PC-3 (cell line): ENCODE data around the genes UQCRC1, P4HTM, LAMB2, KLHDC8B and USP4.

GRCh38 chr3:48420513-48421136 is 9.3 kb downstream of the PLXNB1 start:
- RAMPAGE, long total RNA = no peak

DNA sequence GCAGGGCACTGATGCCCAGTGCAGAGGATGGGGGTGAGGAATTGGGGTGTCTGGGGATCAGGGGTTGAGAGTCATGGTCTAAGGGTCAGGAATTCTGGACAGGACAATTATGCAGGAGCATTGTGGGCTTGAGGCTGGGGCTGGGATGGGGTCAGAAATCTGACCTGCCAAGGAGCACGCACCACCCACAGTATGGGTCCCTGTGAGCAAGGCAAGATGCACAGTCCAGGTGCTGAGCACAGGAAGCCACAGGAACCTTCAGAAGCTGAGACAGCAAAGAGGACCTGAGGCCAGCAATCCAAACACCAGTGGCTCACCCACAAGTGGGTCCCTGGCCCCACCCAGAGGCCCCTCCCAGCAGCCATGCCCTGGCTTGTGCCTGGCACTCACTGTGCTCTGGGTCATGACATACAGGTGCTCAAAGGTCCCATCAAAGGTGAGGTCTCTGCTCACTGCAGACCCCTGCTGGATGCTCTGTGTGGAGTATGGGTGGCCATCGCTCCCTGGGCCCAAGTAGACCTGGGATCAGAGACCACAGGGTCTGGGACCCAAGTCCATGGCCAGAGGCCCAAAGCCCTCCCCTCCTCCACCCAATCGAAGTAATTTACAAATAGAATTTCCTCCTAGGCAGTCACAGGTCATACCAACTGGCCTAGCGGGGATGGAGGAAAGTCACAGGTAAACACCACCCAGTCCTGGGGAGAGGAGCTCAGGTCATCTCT is 7.8 kb downstream of the PLXNB1 start:
- RAMPAGE, long total RNA = no peak

DNA sequence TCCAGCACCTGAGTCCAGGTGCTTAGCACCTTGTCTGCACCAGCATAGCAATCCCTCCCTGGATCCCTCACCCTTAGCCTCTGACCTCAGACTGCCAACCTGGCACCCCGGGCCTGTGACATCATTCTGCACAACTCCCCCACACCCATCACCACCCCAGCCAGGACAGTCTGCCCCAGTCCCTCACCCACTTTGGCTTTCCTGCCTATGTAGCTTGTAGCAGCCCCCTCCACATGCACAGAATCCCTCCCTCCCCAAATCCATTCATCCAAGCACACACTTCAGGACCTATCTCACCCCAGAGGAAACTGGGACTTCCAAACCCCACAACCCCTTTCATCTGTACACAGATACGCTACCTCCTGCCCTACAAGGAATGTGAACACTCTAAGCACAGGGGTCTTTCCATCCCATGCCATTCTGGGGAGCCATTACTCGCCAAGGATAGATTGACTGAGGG is 905 bp upstream of the PLXNB1 start:
- RAMPAGE, long total RNA = no peak

- RAMPAGE, long total RNA = no peak
These were observed 1.8 kb downstream of the TREX1 start for GRCh38 chr3:48467691-48468310.

DNA sequence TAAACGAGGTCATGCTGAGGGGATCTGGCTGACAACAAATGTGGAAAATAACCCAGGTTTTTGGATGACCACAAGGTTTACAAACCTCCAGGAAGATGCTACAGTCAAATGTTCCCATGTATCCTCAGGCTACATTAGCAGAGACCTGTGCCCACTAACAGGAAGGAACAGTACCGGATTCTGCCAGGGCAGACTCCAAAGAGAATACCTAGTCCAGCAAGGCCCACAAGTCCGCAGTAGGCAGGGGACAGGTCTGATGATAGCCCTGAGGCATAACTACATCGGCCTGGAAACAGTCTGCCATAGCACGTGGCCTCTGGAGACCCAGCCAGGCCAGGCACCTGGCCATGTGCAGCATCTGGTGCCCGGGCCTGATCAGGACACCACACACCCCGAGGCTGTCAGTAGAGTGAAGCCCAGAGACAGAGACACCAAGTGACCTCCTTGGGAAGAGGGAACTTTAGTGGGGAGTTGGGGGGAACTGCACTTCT is 1.4 kb downstream of the SHISA5 start:
- RAMPAGE, long total RNA = no peak

- RAMPAGE, long total RNA = no peak
These were observed 2.0 kb upstream of the COL7A1 start for GRCh38 chr3:48596950-48597699.

GRCh38 chr3:48598617-48599631 is 3.8 kb upstream of the COL7A1 start:
- RAMPAGE, long total RNA = no peak

DNA sequence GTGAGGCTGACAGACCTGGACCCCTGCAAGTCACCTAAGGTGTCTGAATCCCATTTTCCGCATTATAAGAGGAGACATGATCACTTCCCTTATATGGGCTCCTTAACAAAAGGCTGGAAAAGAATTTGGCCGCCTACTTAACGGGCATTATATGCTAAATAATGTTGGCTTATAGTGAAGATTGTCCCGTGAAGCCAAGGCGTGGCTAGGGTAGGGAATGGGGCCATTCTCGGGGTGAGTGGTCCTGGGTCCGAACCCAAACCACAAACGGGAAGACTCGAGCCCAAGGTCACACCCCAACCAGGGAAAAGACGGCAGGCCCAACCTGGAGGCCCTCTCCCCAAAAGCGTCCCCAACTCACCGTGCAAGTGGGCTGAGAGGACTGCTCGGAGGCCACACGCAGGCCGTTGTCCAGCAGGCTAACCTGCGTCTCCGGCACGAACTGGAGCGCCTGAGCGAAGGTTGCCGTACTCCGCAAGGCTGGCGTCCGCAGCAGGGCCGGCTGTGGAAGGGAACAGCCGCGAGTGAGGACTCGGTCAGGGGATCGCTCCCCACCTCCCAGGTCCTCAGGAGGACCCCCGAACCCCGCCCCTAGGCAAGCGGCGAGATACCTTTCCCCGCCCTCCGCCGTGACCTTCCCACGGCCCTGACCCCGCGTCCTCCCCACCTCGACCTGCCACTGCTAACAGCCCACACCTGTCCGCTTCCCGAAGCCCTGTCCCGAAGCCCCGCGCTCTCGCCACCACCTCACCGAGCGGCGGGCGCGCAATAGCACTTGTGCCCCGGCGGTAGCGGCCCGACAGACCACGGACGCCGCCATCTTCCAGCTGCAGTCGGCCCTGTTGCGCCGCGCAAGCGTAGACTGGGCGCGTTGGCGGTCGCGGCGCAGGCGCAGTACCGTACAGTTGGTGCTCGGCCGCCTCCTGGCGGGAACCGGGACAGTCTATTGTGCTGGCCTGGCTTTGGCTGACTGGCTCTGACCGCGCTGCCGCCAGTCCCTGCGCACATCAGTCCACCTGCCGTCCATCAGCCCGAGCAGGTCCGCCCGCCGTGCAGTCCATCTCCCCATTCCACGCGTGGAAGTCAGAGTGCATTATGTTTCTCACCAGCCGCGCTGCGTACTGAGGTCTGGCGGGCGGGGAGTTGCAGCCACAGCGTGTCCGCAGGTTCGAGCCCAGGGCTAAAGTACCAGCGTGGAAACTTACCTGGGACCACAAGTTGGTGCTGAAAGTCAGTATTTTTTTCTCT is at the start of gene UQCRC1:
Gene UQCRC1, minus strand, starts transcription at position 846 of the 1,248 bp plus-strand sequence.
- RAMPAGE, long total RNA = start-site peak on the minus strand centred at position 840 of the sequence, 24 bp wide, 821 and 1,293 reads in 2 replicates

- RAMPAGE, long total RNA = no peak
These were observed 33.8 kb downstream of the ARIH2 start for GRCh38 chr3:48952302-48952897.

GRCh38 chr3:48989995-48991134 is at the start of gene P4HTM:
P4HTM (plus strand) TSS chr3:48990241.
- RAMPAGE, long total RNA = no peak

GRCh38 chr3:49014807-49015681 is 3.3 kb downstream of the DALRD3 start:
- RAMPAGE, long total RNA = no peak

DNA sequence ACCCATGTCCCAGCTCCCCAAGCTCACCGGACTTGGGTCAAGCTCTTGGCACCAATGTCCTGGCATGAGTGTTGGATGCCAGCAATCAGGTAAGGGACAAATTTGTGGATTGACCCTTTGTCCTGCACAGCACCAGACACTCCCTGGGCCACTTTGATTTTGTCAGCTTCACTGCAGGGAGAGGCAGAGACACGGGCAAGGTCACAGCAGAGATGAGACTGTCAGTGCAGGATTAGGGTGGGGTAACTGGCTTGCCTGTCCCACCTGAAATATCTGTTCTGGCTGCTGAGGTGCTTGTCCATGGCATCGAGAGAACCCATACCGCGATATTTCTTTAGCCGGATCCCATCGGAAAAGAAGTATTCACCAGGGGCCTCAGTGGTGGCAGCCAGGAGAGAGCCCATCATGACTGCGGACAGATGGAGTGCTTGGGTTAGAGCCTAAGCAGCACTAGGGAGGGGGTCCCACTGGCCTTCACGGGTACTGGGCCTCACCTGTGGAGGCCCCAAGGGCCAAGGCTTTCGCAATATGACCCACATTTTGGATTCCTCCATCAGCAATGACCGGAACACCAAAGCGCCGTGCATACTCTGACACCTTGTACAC is 2.8 kb downstream of the NDUFAF3 start:
- RAMPAGE, long total RNA = no peak

- RAMPAGE, long total RNA = no peak
These were observed 17.8 kb downstream of the QRICH1 start for GRCh38 chr3:49076020-49076559.

DNA sequence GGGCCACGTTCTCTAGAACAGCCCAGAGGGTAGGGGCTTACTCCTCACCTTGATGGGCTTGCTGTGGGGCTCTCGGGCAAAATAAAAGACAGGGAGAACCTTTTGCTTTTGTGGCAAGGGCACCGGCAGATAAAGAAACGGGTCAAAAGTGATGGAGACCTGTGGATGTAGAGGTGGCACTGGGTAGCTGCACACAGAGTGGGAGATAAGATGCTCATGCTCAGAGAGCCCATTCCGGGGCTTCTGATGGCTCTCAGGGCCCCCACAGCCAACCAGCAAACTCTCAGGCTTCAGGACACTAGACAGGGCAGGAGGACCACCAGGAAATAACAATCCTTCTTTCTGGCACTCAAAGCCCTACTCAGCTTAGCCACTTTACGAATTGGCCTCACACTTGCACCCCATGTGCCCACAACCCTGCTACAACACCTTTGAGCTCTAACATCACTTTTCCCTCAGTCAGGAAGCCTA is 6.5 kb downstream of the USP19 start:
- RAMPAGE, long total RNA = no peak

DNA sequence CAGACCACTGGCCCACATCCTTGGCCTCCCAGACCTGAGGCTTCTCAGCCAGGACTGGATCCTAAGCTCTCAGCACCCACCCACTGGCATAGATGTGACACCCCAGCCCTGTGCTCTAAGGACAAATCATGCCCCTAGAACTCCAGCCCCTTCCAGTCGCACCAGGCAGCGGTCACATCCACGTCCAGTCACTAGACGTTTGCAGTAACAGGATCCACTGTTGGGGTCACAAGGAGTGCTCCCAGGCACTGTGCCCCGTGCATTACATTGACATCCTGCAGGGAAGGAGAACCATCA is 3.5 kb downstream of the LAMB2 start:
- RAMPAGE, long total RNA = no peak

DNA sequence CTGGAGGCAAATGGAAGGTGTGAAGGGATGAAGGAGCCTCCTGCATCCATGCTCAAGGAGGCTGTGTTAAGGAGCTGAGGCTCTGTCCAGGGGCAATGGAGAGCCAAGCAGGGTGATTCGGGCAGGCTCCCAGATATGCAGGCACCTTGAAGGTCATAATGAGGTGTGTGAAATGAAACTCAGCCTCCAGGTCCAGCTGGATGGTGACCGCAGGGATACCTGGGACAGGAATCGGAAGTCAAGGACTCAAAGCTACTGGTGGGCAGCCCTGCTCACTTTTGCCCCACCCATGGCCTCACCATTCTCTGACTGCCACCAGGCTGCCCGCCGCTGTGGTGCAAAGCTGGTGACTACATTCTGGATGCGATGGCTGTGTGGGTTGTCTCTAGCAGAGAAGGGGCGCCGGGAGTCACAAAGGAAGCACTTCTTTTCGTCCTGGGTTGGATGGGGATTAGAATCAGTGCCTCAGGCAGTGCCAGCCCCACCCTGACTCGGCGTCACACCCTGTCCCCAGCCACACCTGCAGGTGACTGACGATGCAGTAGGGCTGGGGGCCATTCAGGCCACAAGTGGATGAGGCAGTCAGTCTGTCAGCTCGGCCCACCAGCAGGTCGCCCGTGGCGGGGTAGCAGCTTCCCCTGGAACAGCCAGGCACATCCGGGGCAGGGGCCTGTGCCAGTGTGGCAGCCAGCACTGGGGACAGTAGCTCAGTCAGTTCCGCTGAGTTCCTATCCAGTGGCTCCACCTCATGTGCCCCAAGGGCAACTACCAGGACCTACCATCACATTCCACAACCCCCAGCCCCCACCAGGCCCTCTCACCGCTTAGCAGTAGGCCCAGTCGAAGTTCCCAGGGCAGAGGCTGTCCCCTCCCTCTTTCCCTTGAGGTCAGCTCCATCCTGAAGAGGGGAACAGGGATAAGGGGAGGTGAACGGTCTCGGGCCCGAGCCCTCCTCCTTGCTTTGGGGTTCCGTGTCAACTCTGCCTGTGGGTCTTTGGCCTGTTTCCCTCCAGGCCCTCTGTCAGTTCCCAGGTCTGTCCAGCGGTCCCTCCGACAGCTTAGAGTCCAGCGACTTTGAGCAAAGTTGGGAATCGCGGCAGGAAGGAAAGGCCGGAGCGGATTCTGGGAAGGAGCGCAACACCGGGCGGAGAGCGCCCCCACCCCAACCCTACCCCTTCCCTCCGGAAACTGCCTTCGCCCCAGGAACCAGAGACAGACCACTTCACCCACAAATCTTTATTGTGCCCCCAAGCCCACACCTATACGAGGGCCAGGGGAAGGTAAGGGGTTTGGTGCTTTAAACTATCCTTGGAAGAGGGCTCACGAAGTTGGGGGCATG is at the start of gene LAMB2:
Gene LAMB2, minus strand, starts transcription at position 1,080 of the 1,339 bp plus-strand sequence.
- RAMPAGE, long total RNA = start-site peak on the minus strand centred at position 1,066 of the sequence, 71 bp wide, 120 and 68 reads in 2 replicates

DNA sequence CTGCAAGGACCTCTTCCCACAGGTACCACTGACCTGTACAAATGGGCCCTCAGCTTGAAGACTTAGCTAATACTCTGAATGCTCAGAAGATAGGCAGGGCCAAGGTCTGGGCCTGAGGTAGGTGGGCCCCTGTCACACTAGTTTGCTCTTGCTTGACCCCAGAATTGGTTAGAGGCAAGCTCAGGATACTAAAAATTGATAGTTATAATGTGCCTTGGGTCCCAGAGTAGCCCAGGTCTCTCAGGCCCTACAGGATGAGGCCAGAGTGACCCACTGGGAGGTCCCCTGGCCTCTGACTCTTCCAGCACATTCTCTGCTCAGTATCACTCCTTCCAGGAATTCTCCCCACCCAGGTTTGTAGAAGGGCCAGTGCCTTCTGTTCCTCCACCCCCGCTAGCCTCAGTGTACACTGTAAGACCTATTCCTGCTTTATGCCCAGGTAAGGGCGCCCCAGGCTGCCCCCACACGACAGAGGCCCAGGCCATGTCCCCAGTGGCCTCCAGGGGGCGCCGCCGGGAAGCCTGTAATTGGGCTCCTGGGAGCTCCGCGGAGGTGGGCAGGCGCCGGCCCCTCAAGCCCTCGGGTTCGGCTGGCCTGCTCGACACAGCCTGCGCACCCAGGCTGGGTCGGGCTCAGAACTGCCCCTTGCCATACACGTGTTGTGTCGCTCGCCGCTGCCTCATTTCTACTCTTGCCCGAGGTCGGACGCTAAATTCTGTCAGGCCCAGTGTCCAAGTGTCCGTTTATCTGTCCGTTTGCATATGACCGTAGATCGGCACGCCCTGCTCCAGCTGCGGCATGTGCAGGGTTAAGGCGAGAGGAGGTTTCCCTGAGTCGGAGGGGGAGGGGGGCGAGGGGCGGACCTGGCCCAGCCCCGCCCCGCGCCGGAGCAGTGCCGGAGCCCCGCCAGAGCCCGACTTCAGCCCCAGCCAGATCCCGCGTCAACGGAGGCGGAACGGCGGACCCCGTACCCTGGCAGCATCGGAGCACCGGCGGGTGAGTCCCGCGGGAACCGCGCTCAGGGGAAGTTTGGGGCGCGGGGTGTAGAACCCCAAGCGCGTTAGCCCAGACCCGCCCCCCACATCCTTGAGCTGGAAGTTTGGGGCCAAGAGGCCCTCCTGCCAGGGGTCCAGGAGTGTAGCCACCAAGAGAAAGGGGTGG is at the start of gene KLHDC8B:
Gene KLHDC8B, plus strand, starts transcription at position 909 of the 1,161 bp plus-strand sequence.
- RAMPAGE, long total RNA = no peak

- RAMPAGE, long total RNA = no peak
These were observed 352 bp upstream of the IHO1 start for GRCh38 chr3:49198903-49199388.

DNA sequence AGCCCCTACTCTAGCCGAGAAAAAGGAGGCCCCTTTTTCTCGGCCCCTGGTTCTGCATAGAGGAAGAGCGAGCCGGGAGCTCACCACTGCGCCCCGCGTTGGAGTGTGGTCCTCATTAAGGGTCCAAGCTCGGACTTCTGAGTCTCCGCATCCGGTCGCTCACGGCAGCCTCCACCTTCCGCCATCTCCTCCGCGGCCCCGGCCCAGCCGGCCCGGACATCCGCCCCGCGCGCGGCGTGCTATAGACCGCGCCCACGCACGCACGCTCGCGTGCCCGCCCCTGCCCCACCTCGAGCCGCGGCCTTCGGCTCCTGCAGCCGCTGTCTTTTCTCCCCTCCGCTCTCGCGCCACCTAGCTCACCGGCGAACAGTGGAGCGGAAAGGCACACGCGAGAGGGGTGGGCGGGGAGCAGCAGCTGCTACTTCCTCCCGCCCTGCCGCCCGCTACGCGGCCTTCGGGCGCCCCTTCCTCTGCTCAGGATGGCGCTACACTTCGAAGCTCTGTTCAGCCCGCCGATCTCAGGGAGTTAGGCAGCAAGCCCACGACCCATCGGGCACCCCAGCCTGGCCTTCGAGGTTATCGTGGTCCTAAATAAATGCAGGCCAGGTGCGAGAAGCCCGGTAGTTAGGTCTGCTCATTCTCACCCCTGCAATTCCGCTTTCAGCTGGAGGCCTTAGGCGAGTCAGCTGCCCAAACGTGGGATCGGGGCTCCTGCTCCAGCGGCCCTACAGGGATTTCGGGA is at the start of gene USP4:
Gene USP4, minus strand, starts transcription at position 214 of the 742 bp plus-strand sequence.
- RAMPAGE, long total RNA = no peak

GRCh38 chr3:49343235-49343658 is 3.4 kb upstream of the USP4 start:
- RAMPAGE, long total RNA = no peak